MCF 10A (cell line): ENCODE measurements around a stretch of chrX.

- PRO-cap = no peak
- RRBS = no CpG with 5 or more reads among the region's 10 CpGs
These were observed 495 bp downstream of the G6PD start for GRCh38 chrX:154546108-154546594.

DNA sequence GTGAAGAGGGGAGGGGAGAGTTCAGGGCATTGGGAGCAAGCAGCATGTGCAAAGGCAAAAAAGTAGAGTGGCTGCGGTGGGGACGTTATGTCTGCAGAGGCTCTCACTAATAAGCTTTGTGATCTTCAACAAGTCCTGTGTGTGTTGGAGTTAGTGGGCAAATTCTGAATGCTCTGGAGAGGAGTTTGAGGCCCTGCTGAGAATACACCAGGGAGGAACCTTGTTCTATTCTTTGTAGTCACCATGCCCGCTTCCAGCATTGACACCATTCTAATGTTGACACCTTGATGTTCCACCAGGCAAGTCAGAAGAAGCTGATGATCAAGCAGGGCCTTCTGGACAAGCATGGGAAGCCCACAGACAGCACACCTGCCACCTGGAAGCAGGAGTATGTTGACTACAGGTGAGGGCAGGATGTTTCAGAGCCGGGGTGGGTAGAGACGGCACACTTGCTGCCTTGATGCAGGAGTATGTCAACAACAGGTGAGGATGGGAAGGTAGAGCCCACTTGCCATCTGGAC lies 11.7 kb downstream of the DKC1 start:
- PRO-cap = no peak
- RRBS = no CpG with 5 or more reads among the region's 5 CpGs

DNA sequence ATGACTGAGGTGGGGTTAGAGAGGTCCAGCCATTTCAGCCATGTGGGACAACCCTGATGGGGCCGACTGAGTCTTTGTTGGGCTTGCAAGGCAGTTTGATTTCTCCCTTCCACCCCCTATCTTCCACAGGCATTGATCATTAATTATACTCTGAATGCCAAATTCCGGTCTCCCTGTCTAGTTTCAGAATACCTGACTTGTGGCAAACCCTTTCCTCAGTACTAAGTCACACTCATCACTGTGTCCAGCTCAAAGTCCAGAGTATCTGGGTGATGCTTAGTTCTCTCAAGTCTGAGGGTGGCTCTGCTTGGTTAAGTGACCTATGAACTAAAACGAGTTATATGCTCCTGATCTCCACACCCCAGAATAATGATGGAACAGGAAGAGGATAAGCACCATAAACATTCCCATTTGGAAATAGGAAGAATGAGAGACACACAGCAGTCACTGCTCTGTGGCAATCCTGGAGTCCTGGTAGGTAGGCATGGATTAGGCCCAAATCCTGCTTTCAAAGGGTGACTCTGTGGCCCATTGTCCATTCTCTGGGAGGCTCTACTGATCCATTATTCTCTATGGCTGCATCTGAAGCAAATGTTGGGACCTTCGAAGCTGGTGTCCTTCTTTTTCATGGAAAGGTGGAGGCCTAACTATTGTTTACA lies 6.4 kb downstream of the SMIM9 start:
- PRO-cap = no peak
- RRBS = no CpG with 5 or more reads among the region's 4 CpGs

GRCh38 chrX:154980617-154981494 lies 41.7 kb downstream of the F8 start:
- PRO-cap = no peak
- RRBS = no CpG with 5 or more reads among the region's 17 CpGs

GRCh38 chrX:154988832-154989251 lies 33.7 kb downstream of the F8 start:
- PRO-cap = no peak
- RRBS = no CpG with 5 or more reads among the region's 4 CpGs

DNA sequence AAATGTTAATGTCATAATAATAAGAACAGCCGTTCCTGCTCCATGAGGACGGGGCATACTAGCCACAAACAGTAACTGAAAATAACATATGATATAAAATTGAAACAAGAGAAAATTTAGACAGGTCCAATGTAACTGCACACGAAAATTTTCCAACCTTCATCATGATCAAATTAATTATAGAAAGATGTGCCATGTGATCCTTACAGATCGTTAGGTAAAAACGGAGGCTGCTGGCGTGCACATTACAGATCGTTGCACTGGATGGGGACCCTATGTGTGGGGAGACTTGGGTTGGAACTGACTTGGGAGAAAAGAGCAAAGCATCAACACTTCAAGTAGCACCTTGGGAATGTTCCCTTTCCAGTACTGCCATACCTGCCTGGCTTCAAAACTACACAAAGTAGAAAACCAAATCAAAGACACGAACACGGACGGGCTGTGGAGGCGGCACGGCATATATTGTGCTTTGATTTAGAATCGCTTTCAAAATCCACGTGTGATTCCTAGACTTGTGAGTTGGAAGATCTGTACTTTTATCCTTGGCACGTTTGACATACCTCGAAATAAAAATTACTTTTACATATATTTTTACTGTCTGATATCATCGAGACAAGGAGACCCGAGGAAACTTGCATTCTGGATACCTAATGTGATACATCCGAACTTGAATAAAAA lies 919 bp downstream of the CMC4 start:
- PRO-cap = no peak
- RRBS = no CpG with 5 or more reads among the region's 19 CpGs

DNA sequence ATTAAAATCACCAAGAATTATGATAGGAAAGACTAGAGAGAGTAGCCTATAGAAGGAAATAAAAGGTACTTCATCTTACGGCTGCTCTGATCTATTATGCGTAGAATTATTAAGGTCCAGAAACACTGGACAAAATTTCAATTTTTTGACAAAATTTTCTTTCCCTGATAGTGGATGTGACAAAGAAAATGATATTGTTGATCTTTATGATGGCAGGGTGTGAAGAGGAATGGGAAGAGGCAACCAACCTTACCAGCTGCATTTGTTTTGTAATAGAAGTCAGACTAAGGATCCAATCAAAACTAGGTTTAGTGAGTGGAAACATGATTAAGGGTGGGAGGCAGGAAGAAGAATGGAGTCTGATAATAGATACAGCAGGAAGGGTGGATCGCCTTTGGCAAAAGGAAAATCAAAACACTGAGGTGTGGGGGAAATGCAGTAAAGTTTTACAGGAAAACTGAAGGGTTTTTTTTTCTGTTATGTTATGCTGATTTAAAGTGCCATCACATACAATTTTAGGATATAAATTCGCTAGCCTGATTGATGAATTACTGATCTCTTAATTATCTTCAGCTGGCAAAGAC lies 3.5 kb downstream of the CLIC2 start:
- PRO-cap = no peak
- RRBS = no CpG with 5 or more reads among the region's 4 CpGs

DNA sequence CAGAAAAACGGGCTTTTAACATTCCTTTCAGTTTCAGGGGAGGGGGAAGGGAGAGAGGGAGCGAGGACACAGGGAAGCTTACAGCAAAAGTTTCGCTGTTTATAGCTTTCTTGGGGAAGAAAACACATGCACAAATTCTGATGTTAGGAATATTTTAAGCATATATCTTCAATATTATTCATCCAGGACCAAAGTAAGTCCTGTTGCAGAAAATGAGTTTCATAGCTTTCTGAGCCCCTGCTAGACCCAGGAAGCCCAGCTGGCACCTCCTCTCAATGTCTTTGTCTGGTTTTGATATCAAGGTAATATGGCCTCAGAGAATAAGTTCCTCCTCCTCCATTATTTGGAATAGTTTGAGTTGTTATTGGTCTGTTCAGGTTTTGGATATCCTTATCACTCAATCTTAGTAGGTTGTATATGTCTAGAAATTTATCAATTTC lies 29.1 kb upstream of the TMLHE start:
- PRO-cap = no peak
- RRBS = no CpG with 5 or more reads among the region's 3 CpGs

- PRO-cap = bidirectional peak, plus-strand start at chrX:155767187, minus-strand start at chrX:155766991
- RRBS = 20% methylated on average over 4 of the region's 22 CpGs
These were observed 113.9 kb upstream of the VAMP7 start for GRCh38 chrX:155766883-155767973.